H1 (cell line): ENCODE measurements around the genes WNT2, CFTR and CTTNBP2.

GRCh38 chr7:116409010-116409437 lies 90.5 kb upstream of the CAV2 start:
- RRBS: no CpG with 5 or more reads among the region's 21 CpGs
CAGE:
- cytosol, long polyA plus RNA: no peak
- long polyA plus RNA: no peak
- nucleus, long polyA plus RNA: no peak

DNA sequence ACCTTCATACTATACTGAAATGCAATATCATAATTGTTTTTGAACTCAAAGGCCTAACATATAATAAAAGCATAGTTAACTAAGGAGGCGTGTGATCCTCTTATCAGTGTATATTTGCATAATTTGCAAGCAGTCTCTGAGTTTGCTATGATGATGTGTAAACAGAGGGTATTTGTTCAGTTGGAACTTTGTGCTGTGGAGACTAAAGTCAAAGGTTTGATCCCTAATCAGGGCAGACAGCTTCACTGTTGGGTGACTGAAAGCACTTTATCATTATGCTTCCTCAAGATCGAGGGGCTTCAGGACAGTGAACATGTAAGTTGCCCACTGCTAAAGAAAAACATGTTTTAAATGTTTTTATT lies 51.6 kb upstream of the CAPZA2 start:
- RRBS: no CpG with 5 or more reads among the region's 2 CpGs
CAGE:
- cytosol, long polyA plus RNA: no peak
- long polyA plus RNA: no peak
- nucleus, long polyA plus RNA: no peak

DNA sequence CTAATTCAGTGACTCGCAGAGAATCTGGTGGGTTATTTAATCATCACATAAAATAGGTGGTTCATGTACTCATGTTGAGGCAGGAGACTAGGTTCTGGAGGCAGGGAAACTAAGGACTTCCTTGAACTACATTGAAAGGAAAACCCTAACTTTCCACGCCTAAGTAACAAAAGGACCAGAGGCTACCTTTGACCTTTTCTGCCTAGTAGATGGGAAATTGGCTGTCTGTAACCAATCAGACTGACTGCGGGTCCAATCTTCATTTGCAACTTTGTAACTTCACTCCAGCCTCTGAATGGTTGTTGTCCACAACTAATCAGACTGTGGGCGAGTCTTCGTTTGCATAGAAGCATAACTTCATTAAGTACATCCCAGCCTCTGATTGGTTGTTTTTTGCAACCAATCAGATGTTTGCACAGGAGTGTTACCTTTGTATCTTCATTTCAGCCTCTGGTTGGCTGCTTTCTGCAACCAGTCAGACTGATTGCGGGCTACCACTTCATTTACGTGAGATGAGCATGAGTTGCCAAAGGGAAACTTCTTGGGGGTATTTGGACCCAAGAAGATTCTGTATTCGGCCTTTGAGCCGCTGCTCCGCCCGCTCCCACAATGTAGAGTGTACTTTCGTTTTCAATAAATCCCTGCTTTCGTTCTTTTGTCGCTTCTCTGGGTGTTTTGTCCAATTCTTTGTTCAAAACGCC lies 1.7 kb upstream of the ST7 start:
- RRBS: no CpG with 5 or more reads among the region's 15 CpGs
CAGE:
- cytosol, long polyA plus RNA: no peak
- long polyA plus RNA: no peak
- nucleus, long polyA plus RNA: no peak

DNA sequence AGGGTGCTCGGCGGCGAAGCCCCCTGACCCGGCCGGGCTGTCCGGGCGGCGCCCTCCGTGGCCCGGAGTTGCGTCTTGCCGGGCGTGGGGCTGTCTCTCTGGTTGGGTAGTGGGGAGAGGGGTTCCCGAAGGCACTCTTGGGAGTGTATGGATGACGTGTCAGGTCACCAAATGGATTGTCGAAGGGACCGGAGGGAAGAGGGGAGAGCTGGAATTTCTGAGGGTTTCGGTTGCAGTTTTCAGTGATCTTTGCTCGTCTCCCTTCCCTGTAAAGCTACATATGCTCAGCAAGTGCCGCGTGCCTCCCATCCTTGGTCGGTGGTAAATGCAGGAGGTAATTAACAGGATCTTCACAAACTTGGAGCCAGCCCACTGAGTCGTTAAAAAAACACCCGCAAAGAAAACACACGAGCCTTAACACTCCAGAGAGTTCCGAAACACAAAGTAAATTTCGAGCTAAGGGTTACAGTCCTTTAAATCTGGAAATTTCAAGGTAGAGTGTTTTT lies 939 bp downstream of the ST7 start:
- RRBS: 8% methylated on average over 2 of the region's 27 CpGs
CAGE:
- cytosol, long polyA plus RNA: no peak
- long polyA plus RNA: no peak
- nucleus, long polyA plus RNA: no peak

DNA sequence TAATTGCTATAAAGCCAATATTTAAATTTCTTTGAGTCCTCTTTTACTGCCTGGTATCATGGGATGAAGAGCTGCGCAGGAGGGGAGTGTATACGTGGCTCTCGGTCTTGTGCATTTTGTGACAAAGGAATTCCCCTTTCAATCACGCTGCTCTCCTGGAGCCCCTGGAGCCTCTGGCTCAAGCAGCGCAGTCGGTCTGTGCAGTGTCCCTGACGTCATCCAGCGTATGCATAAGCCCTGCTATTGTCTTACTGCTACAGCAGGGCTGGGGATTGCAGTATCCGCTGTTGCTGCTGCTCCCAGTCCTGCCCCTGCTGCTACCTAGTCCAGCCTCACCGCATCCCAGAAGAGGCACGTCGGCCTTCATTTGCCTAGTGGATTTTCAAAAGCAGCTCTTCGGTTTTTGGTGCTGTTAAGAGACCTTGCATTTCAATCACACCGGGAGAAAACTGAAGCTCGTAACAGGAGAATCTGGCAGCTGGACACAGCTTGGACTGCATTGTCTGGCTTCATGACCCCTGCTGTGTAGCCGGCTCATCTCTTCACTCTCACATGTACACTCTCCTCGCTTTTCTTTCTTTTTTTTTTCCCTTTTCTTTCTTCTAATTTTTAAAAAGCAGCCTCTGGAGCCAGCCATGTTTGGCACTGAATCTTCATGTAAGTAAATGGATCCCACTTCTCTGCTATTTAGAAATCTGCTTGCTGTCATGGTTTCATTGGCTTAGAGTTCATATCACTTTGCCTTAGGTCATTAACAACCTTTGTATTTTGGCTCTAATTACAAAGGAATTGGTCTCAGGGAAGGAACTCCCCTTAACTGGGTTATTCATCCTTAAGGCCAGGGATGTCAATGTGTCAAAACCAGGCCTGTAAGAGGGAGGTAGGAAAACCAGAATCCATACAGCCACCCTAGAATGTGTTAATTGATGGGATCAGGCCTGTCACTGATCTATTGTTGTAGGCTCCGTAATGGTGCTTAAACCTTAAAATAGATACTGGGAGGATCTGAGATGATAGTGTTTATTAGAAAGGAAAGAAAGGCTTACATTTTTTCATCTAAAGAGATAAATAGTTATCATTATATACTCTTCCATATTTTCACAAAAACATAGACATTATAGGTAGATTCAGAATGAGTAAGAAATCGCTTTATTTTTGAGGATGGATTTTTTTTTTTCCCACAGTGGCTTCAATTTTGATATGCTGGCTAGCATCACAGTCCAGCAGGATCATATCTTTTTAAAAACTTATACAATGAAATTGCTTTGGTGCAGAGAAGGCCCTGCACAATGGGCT lies 67.1 kb downstream of the ST7 start:
- RRBS: no CpG with 5 or more reads among the region's 19 CpGs
CAGE:
- cytosol, long polyA plus RNA: no peak
- long polyA plus RNA: no peak
- nucleus, long polyA plus RNA: no peak

- RRBS: no CpG with 5 or more reads among the region's 1 CpG
CAGE:
- cytosol, long polyA plus RNA: no peak
- long polyA plus RNA: no peak
- nucleus, long polyA plus RNA: no peak
These were observed 73.3 kb downstream of the ST7 start for GRCh38 chr7:117026490-117027021.

DNA sequence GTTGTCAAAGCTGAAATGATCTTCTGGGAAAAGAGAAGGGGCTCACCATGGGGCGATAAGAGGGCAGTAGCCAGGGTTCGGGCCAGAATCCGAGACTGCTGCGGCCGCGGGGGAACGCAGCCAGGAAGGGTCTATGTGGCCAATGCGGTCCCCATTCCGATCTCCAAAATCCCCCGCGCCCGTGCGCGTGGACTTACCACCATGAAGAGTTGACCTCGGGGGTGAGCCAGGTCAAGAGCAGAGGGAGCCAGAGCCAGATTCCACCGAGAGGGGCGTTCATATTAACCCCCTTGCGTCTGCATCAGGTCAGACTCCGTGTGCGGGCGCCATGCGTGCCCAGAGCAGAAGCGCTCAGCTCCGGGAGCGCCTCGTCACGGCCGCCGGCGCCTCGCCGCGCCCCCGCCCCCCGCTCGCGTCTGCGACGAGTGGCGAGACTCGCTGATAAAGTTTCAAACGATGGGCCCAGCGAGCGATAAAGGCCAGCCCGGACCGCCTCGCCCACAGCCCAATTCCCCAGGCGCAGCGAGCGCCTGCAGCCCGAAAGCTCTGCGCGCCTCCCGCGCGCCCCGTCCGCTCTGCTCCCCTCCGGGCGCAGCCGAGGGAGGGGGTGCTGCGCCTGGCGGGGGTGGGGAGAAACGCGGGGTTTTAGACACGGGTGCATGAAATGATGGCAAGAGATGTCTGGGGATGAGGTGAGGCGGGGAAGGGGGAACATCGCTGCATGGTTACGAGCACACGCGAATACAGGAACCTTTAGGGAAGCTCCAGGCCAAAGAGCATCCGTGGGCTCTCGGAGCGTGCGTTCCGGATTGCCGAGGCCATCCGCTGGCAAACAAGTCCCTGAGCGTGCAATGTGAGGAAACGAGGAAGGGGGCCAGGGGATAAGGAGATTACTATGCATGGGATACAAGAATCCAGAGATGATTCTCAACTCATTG lies at the start of gene WNT2:
TSS of gene WNT2 (minus strand) at position 349 of the 938 bp plus-strand sequence.
- RRBS: 2% methylated on average over 22 of the region's 80 CpGs
CAGE:
- cytosol, long polyA plus RNA: no peak
- long polyA plus RNA: no peak
- nucleus, long polyA plus RNA: no peak

DNA sequence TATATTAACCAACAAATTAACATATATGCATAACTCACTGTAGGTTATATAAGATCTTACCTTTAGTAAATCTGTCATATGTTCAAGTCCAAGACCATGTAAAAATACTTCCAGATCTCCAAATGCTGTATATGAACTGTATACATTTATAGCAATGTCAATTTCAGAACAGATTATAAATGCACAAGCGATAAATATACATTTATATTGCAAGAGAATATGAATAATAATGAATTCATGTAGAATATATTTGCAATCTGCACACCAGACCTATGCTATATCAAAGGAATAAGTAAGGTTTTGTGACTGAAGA lies 45.3 kb downstream of the ASZ1 start:
- RRBS: no CpG with 5 or more reads among the region's 1 CpG
CAGE:
- cytosol, long polyA plus RNA: no peak
- long polyA plus RNA: no peak
- nucleus, long polyA plus RNA: no peak

- RRBS: under 1% methylated on average over 6 of the region's 55 CpGs
CAGE:
- cytosol, long polyA plus RNA: start-site peak on the plus strand at chr7:117480021-117480025, 33 reads
- long polyA plus RNA: start-site peak on the plus strand at chr7:117479983-117480028, 87 and 37 reads in 2 replicates
- nucleus, long polyA plus RNA: no peak
These were observed at the start of gene CFTR for GRCh38 chr7:117479261-117480398. CFTR (plus strand) TSS chr7:117480025.

- RRBS: no CpG with 5 or more reads among the region's 2 CpGs
CAGE:
- cytosol, long polyA plus RNA: no peak
- long polyA plus RNA: no peak
- nucleus, long polyA plus RNA: no peak
These were observed 176.9 kb downstream of the CFTR start for GRCh38 chr7:117656808-117657018.

DNA sequence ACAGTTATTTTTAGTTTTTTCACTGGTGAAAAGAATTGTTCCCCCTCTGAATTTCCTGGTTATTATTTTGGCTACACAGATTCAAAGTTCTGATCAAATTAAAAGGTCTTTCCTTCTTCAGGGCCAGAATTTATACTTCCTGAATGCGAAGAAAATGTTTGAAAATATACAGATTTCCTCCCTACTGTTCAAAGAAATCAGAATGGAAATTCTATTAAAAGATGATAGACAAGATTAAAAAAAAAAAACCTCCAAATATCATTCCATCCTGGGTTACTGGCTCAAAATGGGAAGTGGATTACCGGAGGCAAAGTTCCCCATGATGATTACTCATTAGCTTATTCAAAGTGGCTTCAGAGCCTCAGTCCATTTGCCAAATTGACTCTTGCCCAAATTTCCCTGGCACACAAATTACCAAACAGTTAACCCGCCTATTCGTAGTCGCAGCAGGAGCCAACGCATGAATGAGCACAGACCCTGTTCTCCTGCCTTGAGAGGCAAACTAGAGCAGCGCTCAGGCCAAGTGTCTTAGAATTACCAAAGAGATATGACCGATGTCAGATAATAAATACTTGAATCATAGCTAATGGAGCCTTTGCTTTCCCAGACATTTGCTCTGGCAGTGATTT lies 65.1 kb downstream of the CTTNBP2 start:
- RRBS: no CpG with 5 or more reads among the region's 8 CpGs
CAGE:
- cytosol, long polyA plus RNA: no peak
- long polyA plus RNA: no peak
- nucleus, long polyA plus RNA: no peak

DNA sequence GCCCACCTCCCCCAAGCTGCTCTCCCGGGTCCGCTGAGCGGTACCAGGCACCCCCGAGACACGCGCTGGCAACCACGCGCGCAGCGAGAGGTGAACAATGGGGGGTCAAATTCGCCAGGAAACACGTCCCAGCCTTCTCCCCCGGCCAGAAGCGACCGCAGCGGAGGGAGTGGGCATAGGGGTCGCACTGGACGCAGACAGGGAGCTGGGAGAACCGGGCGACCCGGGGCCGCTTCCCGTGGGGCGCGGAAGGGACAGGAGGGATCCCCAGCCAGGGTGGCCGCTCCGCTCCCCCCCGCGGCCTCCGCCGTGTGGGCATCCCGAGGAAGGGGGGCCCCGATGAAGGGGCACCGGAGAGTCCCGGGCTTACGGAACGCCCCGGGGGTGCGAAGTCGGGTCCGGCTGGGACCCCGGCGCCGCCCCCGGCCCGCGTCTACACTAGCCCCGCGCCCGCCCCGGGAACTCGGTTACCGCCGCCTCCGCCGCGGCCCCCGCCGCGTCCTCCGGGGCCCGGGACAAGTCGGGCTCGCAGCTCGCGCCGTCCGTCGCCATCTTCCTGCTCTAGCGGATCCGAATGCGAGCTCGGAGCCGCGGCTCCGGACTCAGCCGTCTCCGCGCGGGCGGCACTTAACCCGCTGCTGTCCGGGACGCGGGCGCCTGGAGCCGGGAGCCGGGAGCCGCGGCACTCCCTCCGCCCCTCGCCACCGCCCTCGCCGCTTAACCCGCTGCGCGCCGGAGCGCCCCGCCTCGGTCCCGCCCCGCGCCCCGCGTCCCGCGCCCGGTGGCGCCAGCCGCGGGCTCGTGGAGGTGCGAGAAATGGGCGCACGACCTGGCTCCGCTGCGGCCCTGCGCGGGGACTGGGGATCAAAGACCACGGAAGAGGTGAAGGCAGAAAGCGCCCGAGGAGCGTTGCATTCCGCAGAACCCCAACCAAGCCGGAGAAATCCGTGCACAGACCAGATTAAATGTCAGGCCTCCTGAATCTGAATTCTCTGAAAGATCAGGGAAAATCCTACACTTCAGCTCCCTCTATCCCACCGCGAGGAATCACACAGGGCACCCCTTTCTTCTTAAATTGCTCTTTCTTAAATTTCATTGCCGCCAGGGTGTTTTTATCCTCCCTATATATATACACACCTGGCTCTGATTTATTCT lies at the start of gene CTTNBP2:
TSS of gene CTTNBP2 (minus strand) at position 578 of the 1,155 bp plus-strand sequence.
- RRBS: under 1% methylated on average over 62 of the region's 131 CpGs
CAGE:
- cytosol, long polyA plus RNA: start-site peak on the minus strand centred at position 603 of the sequence, 83 bp wide, 117 reads
- long polyA plus RNA: start-site peak on the minus strand centred at position 627 of the sequence, 133 bp wide, 214 and 123 reads in 2 replicates
- nucleus, long polyA plus RNA: start-site peak on the minus strand centred at position 603 of the sequence, 84 bp wide, 186 reads; start-site peak on the minus strand centred at position 956 of the sequence, 132 bp wide, 53 reads

DNA sequence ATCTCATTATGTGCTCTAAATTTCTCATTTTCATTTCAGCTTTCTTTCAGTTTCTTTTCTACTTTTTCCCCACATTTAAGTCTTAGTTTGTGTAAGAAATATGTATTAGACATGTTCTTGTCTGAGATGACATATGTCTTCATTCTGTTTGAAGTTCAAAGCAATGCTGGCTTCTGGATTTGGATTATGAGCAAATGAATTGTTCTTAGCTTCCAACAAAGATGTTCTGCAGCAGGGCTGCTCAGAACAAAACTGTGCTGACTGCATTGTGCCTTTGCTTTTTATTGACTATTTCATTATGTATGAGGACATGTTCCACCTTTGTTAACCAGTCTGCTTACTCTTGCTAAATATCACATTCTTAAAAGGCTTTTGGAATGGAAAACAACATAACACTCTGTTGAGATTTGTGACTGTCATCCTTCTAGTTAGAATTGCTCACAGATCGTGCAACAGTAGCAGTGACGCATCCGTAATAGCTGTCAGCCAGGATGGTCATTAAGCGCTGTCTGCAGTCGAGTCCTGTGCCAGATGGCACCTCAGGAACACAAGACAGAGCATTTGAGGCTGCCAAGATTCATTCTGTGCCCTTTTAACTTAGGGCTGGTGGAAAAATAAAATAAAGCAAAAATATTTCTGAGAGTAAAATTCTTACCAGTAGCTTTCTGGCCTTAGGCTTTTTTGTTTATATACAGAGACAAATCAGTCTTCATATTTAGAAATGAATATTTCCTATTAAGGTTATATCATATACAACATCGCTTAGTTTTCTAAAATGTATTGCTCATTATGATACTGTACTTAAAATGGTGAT lies 348.5 kb downstream of the ANKRD7 start:
- RRBS: no CpG with 5 or more reads among the region's 6 CpGs
CAGE:
- cytosol, long polyA plus RNA: no peak
- long polyA plus RNA: no peak
- nucleus, long polyA plus RNA: no peak

- RRBS: no CpG with 5 or more reads among the region's 4 CpGs
CAGE:
- cytosol, long polyA plus RNA: no peak
- long polyA plus RNA: no peak
- nucleus, long polyA plus RNA: no peak
These were observed 577.0 kb upstream of the KCND2 start for GRCh38 chr7:119695933-119696359.

- RRBS: no CpG with 5 or more reads among the region's 35 CpGs
CAGE:
- cytosol, long polyA plus RNA: no peak
- long polyA plus RNA: no peak
- nucleus, long polyA plus RNA: no peak
These were observed 322.4 kb upstream of the KCND2 start for GRCh38 chr7:119950348-119951128.

GRCh38 chr7:121076275-121077614 lies 88.2 kb downstream of the CPED1 start:
- RRBS: no CpG with 5 or more reads among the region's 4 CpGs
CAGE:
- cytosol, long polyA plus RNA: no peak
- long polyA plus RNA: no peak
- nucleus, long polyA plus RNA: no peak

GRCh38 chr7:121079353-121080547 lies 91.2 kb downstream of the CPED1 start:
- RRBS: no CpG with 5 or more reads among the region's 6 CpGs
CAGE:
- cytosol, long polyA plus RNA: no peak
- long polyA plus RNA: no peak
- nucleus, long polyA plus RNA: no peak

- RRBS: no CpG with 5 or more reads among the region's 2 CpGs
CAGE:
- cytosol, long polyA plus RNA: no peak
- long polyA plus RNA: no peak
- nucleus, long polyA plus RNA: no peak
These were observed 23.5 kb downstream of the FAM3C start for GRCh38 chr7:121372418-121373117.

GRCh38 chr7:121394252-121395258 lies 1.6 kb downstream of the FAM3C start:
- RRBS: no CpG with 5 or more reads among the region's 8 CpGs
CAGE:
- cytosol, long polyA plus RNA: no peak
- long polyA plus RNA: no peak
- nucleus, long polyA plus RNA: no peak

DNA sequence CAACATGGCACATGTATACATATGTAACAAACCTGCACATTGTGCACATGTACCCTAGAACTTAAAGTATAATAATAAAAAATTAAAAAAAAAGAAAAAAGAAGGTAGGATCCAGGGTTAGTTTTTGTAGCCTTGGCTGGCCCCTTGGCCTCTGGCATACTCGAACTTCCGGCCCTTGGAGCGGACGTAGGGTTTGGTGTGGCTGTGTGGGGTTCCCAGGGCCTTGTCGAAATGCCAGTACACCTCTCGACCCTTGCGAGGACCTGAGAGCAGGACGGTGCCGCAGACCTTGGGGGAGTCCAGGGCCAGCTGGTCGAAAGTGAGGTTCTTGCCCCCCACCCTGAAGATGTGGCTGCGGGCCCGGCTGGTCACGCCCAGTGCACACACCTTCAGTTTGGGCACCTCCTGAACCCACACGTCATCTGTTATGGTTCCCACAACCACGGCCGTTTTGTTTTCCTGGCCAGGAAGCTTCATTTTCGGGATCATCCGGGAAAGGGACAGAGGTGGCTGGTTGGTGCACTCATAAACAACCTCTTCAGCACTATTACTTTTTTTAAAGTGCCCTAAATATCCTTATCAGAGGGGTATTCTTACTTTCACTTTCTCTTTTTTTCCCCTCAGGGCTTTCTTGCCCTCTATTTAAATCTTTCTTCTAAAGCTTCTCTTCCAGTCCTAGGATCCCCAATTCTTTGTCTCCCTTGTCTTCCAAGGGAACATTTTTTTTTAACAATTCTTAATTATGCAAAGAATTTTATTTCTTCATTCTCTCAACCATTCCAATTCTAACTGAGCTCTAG lies 44.8 kb upstream of the FAM3C start:
- RRBS: no CpG with 5 or more reads among the region's 18 CpGs
CAGE:
- cytosol, long polyA plus RNA: no peak
- long polyA plus RNA: no peak
- nucleus, long polyA plus RNA: no peak